Smooth muscle cell (in vitro differentiated cells): Measurements from ENCODE around the genes SLC25A52, TRAPPC8 and RNF125.

DNA sequence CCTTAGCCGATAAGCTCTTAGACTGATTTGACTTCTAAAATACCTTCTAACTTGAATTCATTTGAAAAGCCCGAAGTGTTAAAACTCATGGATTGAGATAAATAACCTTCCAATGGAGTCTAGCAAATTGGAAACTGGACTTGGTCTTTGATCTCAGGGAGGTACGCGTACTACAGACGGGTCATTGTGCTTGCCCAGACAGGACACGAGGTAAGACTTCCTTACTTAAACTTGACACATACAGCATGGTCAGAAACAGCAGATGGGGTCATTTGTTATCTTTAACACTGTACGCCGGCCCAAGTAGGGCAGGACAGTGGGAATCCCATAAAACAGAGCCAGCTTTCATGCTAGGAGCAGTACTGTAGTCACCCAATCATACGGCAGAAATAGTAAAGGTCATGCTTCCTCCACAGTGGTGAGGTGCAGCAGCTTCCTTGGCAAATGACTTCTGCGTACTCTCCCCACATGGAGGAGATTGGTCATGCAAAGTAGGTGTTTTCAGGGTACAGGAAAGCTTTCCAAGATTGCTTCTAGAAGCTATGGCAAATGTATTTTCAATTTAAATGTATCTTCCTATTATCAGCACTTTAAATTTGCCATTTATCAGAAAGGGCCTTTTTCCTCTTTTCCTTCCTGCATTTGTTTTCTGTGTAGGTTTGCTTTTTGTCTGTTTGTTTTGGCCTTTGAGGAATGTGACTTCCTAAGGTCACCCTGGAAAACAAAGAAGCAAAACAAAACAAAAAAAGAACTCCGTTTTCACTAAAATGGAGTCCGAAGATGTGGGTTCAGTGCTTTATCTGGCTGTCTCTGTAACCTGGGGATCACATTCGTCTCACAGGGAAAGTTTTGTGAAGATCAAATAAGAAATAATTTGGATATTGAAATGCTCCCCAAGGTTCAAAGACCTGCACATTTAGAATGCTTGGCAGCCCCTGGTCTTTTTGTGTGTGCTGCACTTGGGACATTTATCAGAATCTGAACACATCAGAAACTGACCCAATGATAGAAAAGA is 74.0 kb upstream of the DSG1 start:
- RAMPAGE, long total RNA: no peak

DNA sequence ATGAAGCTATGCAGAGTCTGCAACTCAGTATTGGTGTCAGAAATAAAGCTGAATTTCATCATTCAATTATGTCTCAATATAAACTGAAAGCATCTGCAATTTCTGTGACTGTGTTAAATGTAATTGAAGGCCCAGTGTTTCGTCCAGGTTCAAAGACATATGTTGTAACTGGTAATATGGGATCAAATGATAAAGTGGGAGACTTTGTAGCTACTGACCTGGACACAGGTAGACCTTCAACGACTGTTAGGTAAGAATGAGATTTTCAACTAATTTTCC is 18.3 kb downstream of the DSG1 start:
- RAMPAGE, long total RNA: no peak

DNA sequence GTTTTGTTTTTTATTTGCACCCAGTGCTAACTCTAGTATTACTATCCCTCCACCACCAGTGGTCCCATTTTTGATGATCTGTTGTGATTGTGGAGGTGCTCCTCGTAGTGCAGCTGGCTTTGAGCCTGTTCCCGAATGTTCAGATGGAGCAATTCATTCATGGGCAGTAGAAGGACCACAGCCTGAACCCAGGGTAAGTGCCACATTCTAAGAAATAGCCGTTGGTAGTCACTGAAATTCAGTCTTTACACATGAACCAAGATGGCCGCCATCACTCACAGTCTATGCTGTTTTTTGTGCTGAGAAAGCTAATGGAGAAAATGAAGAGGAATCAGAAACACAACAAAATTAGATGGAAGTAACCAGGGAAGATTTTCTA is 25.4 kb downstream of the DSG1 start:
- RAMPAGE, long total RNA: no peak

GRCh38 chr18:31658771-31659420 is 25.5 kb downstream of the B4GALT6 start:
- RAMPAGE, long total RNA: no peak

DNA sequence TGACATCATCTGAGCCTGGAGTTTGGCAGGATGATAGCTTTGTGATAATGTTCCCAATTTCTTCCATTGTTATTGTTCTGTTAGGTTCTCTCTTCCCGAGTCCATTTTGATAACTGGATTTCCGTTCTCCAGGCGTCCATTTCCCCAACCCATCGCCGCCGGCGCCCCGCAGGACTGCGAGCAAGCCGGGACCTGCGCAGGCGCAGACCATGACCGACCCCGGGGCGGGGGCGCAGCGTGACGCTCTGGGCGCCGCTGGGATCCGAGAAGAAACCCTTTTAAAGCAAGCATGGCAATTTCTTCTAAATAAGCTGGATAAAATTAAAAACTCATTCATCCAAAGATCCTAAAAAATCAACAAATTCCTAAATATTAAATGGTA is at the start of gene SLC25A52:
SLC25A52 (minus strand) TSS at position 178 of the 382 bp plus-strand sequence.
- RAMPAGE, long total RNA: no peak

GRCh38 chr18:31942260-31943214 is at the start of gene TRAPPC8:
TRAPPC8 (minus strand) TSS chr18:31943128.
- RAMPAGE, long total RNA: no peak

DNA sequence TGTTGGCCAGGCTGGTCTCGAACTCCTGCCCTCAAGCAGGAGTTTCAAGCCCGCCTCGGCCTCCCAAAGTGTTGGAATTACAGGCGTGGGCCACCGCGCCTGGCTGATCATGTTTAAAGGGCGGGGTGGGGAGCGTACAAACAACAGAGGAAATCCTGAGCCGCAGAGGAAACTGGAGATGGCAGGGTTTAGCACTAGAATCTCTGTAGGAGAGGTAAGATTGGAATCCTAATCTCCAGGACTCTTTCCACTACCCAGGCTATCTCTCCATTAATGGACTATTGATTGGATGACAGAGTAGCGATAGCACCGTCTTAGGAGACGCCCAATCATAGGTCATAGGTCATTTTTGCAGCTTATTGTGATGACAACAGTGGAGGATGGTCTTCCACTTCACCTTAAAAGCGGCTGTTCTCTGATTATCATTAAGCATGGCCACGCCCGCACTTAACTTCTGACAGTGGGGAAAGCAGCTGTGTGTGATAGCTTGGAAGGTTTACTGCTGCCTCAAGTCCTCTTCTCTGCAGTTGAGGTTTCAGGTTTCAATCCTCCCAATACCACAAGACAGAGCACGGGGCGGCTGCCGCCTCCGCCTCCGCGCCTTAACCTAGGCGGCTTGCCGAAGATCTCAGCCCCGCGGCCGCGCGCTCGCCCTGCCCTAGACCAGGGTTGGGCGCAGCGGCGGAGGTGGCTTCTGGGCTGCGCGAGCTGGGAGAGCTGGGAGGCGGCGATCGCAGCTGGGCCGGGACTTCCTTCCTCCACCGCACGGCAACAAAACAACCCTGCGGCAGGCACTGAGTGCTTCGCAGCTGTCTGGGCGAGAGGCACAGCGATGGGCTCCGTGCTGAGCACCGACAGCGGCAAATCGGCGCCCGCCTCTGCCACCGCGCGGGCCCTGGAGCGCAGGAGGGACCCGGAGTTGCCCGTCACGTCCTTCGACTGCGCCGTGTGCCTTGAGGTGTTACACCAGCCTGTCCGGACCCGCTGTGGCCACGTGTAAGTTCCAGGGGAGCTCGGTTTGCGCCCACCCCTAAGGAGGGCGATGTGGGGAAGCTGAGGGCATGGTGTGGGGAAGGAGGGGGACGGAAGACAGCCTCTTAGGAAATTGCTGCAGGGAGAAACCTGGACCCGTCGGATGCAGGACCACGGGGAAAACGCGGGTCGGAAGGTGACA is at the start of gene RNF125:
RNF125 (plus strand) TSS at position 794 of the 1,174 bp plus-strand sequence.
- RAMPAGE, long total RNA: no peak

GRCh38 chr18:32469190-32469646 is 1.5 kb downstream of the GAREM1 start:
- RAMPAGE, long total RNA: no peak

GRCh38 chr18:32776480-32776996 is 3.7 kb upstream of the KLHL14 start:
- RAMPAGE, long total RNA: no peak

DNA sequence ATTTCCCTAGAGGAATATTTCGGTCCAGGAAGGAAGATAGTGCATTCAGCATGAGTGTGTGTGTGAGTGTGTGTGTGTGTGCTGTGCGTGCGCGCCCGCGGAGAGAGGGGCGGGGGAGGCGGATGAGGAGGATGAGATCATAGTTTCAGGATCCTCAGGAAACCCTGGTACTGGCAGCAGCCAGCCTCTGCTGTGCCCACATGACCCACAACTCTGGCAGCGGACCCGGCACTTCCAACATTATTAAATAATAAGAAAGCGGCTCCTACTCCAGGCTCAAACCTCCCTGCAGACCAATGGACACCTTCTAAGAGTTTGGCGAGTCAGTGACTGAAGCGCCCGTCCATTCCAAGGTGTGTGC is 217.0 kb upstream of the DTNA start:
- RAMPAGE, long total RNA: no peak

DNA sequence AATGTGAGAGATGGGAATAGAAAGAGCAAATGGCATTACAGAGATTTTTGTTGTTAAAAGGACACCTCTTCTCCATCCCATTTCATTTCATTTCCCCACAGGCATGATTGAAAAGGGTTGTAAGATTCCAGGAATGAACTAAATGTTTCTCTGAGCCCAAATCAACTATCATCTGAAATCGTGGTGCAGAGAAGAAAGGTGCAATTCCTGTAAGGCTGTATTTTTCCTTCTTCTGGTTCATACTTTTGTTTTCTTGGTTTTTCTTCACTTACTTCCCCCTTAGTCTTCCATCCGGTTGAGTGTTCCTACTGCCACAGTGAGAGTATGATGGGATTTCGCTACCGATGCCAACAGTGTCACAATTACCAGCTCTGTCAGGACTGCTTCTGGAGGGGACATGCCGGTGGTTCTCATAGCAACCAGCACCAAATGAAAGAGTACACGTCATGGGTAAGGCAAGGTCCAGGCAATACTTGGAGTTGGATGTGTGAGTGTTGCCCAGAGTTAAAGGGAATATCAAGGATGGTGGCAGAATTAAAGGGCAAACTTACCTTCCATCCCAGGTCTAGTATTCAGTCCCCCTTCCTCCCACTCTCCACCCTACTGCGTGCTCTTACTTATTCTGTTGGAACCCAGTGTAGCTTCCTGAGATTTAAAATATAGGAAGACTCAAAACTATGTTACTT is 107.9 kb downstream of the DTNA start:
- RAMPAGE, long total RNA: no peak

DNA sequence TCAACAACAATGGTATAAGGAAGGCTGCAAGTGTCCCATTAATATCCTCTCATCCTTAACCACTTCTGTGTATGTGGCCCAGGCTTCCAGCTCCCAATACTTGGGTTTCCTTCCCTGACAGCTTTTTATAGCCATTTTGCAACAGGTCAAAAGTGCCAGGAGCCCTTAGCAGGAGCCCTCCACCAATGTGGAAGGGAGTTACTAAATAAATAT is 84.2 kb upstream of the MAPRE2 start:
- RAMPAGE, long total RNA: no peak

DNA sequence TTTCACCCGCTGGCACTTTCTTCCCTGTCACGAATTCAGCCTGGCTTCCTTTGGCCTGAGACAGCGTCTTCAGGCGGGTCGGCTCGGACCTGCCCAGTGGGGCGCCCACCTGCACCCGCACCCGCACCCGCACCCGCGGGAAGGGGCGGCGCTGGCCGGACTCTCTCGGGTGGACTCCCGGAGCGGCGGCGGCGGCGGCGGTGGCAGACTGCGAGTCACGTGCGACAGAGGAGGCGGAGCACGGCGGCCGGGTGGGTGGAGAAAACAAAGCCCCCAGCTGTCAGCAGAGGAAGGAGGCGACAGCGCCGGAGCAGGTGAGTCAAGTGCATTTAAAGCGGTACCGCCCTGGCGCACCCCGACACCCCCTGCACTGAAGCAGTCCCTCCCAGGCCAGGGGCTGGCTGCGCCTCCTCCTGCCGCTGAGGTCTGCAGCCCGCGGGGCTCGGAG is 64.4 kb upstream of the MAPRE2 start:
- RAMPAGE, long total RNA: start-site peak on the plus strand centred at position 269 of the sequence, 57 bp wide, 63 and 62 reads in 2 replicates

- RAMPAGE, long total RNA: no peak
Observed at GRCh38 chr18:35189515-35189954, 51.3 kb upstream of the ZNF397 start.

GRCh38 chr18:35205677-35206099 is 35.1 kb upstream of the ZNF397 start:
- RAMPAGE, long total RNA: no peak

DNA sequence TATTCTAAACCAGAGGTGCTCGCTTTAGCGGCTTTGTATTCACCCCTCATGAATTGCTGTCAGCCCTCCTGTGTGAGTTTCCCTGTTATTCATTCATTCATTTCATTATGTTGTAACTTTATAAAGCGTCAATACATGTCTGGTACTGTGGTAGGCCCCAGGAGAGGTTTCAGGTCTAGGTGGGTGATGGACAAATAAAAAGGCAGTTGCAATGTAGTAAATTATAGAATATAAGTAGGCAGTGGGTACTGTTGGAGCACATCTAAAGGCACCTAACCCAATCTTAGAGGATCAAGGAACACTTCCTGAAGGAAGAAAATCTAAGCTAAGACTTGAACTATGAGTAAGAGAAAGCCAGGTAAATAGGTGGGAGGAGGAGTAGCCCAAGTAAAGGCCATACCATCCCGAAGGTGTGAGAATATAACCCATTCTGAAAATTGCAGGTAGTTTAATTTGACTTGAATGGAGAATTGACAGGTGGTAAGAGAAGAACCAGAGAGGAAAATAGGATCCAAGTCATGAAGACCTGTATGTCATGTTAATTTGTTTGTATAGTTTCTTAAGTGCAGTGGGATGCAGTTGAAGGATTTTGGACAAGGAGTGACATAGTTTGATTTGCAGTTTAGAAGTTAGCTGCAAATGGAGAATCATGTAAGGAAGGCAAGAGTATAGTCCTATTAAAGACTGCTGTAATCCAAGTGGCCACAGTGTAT is 2.7 kb downstream of the ZNF397 start:
- RAMPAGE, long total RNA: no peak

DNA sequence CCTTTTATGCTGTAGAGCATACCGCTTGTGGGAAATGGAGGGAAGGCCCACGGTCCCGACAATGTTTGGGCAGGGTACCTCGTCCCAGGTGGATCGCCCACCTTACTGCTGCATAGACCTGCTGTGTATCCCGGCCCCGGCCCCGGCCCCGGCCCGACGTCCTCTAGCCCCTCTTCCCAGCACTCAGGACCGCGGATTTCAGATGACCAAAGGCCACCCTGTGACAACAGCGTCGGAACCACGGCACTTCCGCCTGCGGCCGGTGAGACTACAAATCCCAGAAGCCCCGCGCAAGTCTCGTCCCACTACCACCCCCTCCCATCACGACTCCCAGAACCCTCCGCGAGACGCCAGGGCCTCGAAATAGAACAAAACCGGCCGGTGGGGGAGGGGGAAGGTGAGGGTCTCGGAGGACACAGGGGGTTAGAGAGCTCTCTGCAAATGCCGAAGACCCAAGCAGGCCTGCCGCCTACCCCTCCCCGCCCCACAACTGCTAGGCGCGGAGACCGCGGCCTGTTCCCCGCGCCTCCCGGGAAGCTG is 428 bp downstream of the ZNF24 start:
- RAMPAGE, long total RNA: no peak

DNA sequence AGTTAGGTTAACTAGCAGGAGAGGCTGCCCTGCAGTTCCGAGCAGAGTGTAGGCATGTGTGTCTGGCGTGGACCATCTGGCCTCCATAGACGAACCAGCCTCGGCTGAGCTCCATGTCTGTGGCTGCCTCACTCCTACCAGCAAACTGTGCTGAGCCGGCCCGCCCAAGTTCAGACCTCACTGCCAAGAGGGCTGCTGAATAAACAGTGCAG is 27.4 kb downstream of the INO80C start:
- RAMPAGE, long total RNA: no peak

GRCh38 chr18:35477422-35477921 is 20.3 kb downstream of the INO80C start:
- RAMPAGE, long total RNA: no peak

GRCh38 chr18:35496669-35497468 is 891 bp downstream of the INO80C start:
- RAMPAGE, long total RNA: no peak